ENCODE measurements around a stretch of chr10.

DNA sequence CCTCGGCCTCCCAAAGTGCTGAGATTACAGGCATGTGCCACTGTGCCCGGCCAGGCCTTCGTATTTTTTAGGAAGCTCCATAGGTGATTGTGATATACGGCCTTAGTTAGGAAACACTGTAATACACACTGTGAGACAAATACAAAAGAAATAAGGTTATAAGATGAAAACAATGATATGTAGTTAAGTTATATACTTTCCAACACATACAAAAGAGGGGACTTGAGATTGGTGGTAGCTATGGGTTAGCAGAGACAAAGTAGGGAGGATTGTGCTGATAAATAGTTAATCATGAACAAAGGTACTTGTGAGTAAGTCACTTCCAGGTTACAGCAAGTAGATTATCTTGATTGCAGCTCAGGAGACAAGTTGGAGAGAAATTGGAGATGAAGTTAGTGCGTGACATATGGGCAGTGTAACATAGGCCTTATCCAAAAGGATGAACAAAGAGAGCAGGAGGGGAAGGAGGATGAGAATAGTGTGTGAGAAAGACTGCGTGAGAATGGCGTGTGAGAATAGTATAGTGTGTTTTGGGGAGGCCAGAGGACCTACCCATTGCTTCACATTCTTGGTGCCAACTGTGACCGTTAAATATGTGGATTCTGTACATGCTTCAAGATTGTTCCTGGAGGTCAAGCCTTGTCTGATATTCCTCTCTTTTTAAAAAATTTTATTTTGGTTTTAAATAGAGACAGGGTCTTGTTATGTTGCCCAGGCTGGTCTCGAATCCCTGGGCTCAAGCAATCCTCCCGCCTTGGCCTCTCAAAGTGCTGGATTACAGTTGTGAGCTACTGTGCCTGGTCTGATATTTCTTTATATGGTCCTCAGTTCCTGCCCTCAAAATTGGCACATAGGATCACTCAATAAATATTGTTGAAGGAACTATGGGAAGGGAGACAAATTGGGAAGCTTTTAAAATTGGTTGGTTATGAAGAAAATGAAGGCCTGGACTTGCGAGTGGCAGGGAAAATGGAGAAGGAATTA is 3.0 kb downstream of the VCL start:
- RRBS: no CpG with 5 or more reads among the region's 11 CpGs

- RRBS: no CpG with 5 or more reads among the region's 2 CpGs
Observed at GRCh38 chr10:74070887-74071126, 72.9 kb downstream of the VCL start.

DNA sequence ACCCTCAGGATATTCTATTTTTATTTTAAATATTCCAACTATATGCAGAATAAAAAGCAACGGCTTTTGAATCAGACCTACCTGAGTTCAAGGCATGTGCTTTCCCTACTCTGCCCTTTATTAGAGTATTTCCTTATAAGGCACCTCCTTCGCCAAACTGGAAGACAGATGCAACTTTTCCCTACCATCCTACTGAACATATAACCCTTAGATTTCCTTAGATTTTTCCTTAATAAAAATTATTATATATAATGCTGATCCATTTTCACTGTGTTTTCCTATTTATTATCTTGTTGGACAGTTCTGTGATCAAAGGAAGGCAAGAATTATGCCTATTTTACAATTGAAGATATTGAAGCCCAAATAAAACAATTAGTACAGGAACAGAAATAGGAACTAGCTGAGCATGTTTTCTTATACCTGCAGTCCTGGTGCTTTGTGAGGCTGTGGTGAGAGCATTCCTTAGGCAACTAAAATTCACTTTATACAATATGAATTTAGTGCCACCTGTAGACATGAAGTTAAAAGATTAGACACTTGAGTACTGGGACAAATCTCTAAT is 1.4 kb downstream of the ADK start:
- RRBS: no CpG with 5 or more reads among the region's 2 CpGs

GRCh38 chr10:74190087-74190533 is 39.1 kb downstream of the ADK start:
- RRBS: no CpG with 5 or more reads among the region's 3 CpGs

- RRBS: no CpG with 5 or more reads among the region's 4 CpGs
Observed at GRCh38 chr10:74238311-74238510, 87.2 kb downstream of the ADK start.

DNA sequence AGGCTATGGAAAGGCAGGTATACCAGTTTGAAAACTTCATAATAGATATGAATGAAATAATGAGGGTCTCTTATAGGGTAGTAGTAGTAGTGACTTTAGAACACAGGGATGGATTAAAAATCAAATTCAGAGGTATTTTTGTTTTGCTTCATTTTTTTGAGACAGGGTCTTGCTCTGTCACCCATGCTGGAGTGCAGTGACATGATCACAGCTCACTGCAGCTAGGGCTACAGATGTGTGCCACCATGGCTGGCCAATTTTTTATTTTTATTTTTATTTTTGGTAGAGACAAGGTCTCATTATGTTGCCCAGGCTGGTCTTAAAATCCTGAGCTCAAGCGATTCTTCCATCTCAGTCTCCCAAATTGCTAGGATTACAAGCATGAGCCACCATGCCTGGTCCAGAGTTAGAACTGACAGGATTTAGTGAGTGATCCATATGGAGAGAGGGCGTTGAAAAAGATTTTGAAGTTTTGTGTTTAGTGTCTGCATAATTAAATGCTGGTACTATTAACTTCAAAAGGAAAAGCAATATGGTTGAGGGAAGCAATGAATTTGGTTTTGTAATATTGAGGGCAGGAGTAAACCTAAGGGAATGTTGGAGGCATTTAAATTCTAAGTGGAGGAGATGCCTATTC is 99.7 kb downstream of the ADK start:
- RRBS: no CpG with 5 or more reads among the region's 2 CpGs

DNA sequence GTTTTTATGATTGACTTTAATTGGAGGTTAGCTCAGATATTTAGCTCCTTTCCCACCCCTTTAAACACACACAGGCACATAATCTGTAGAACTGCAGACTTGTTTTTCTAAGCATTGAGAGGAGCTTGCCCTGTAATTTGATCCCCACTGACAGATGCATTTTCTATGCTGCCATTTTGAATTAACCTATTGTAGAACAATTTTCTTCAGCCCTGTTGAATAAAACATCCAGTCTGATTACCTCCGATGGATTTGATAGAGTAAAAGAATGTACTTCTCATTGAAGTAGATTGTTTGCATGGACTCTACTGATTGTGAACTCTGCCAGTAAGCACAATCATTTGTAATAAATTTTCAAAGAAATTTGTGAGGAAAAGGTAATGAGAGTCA is 267.6 kb downstream of the ADK start:
- RRBS: no CpG with 5 or more reads among the region's 1 CpG

DNA sequence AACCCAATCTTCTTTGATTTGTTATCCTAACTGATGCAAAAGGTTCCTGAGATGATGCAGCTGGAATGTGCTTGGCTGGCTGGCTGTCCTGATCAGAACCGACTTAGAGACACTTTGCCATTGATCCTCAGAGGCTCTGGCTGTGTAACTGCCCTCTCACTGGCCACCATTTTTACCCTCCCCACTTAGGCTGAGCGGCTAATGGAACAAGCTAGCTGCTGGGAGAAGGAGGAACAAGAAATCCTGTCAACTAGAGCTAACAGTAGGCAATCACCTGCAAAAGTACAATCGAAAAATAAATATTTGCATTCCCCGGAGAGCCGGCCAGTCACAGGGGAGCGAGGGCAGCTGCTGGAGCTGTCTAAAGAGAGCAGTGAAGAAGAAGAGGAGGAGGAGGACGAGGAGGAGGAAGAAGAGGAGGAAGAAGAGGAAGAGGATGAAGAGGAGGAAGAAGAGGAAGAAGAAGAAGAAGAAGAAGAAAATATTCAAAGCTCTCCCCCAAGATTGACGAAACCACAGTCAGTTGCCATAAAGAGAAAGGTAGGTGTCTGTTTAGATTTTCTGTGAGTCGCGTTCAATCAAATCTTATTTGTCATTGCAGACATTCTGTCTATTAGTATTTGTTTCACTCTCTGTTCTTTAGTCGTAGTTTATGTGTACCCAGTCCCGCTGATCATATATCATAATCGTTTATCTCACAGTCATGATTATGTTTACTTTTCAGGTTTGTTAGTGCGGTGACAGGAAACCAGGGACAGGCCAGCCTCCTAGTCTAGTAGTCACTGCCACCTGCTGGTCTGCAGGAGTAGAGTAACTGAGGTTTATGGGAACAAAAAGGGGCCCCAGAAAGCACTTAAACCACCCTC is 51.5 kb downstream of the DUSP29 start:
- RRBS: no CpG with 5 or more reads among the region's 14 CpGs

DNA sequence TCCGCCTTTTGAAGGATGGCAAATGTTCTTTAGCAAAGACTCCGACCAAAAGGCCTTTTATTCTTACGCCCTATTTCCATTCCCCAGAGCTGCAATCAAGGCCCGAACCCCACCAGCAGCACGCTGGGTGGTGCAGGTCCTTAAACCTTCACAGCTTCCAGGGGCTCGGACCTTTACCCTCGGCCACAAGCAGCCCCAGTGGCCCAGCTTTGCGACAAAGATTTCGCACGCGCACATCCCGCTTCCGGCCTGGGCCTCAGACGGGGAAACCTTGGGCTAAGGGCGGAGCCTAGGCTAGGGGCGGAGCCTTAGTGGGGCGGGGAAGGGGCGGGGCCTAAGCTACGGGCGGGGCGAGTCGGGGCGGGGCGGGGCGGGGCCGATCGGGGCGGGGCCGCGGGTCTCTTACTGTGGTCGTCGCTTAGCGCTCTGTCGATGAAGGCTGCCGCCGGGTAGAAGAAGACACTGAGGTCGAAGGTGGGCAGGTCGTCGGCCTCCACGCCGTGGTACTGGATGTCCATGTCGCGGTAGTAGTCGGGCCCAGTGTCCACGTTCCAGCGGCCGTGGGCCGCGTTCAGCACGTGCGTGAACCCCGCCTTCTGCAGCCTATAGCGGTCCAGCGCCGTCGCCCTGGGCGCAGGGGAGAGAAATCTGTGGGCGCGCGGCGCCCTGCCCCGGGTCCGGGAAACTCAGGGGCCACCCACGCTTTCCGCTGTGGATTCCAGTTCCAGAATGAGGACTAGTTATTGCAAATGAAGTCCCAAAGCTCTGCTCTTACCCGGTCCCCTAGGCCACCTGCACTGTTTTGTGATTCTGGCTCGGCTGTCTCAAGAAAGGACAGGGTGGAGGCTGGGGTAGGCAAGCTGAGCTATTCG is 29.8 kb downstream of the DUSP29 start:
- RRBS: 63% methylated on average over 4 of the region's 68 CpGs

DNA sequence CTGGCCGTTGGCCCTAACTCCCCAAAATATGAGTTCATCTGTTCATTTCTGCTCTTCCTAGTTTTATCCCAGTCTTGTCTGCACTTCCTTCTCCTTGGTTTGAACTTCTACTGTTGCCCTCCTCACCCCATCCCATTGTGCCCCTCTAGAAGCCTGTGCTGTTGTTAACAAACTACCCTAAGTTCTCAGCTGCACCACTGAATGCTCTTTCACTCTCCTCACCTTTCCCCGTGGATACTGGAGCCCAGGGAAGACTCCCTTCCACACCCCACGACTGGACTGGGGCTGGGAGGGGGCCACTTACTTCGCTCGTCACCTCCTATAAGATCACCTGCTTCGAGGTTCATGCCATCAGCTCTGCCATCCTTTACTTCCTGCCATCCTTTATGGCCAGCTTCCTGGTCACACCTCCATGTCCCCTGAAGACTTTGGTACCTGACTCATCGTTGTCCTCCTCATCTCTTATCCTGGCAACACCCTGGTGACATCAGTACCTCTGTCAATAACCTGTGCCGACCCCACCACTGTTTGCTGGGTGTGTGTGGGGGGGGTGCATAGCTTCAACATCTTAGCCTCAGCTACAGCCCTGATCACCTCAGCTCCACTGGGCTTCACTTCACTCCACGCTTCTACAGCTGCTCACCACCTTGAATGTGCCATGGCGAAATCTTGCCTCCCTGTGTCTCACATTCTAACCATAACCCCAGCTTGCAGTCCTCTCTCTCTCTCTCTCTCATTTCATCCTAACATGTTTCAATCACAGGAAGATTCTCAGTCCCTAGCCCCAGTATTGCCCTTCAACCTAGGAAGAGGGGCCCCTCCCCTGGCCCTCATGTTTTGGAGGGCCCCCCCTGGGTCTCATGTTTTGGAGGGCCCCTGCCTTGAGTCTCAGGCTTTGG is 8.7 kb upstream of the VDAC2 start:
- RRBS: no CpG with 5 or more reads among the region's 10 CpGs

DNA sequence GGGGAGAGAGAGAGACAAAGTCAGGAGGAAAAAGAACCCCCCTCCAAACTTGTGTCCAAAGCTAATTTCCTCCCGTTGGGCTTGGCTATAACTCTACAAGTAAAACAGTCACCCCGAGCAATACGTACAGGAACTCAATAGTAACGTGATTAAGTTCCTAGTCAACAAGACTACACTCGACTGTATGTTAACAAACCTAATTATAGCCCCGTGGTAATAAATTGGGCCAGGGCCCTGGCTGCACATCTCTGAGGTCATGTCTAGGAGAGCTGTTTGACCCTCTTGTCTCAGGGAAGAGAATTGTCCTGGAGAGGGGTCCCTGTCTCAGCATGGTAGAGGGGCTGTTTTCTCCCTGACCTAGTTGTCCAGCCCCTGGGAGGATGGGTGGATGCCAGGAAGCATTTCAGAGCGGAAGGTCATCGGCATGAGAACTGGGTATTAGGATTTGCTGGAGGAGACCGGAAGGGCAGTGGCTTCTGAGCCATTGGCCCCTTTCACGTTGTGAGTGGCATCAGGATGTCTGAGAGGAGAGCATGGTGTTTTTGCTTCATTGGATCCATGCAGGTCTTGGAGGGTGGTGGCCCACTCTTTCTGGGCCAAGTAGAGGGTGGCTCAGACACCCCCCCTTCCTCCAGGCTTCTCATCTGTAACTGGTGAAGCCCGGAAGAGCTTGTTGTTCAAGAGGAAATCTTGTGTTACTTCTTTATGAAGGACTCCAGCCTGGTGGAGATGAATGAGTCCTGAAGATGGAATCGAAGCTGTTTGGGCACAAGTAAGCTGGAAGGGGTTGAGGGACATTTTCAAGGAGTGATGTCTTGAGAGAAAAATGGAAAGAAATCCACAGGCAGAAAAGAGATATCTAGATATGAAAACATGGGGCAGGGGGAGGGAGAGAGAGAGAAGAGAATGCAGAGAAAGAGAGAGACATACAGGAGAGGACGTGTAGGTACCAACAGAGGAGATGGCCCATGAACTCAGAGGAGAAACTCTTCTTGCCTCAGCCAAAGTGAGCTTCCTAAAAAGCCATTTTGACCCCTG is 60.4 kb upstream of the COMTD1 start:
- RRBS: no CpG with 5 or more reads among the region's 13 CpGs

DNA sequence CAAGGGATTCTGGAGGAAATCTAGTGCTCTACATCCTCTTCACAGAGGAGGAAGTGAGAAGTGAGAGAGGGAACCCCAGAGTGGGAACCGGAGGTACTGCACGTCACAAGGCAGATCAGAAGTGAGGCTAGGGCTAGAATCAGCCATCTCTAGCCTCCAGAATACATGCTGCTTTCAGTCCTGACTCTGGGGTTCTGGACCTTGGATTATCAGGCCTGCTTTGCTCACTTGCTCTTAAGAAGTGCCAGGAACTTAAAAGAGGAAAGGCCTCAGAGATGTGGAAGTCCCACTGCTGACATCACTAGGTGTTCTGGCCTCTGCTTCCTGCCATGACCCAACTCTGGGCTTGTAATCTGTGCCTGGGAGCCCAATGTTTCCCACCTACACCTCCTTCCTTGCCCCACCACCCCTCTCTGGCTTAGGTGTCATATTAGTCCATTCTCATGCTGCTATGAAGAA is 25.6 kb downstream of the ZNF503 start:
- RRBS: no CpG with 5 or more reads among the region's 2 CpGs

GRCh38 chr10:75606244-75606971 is 175.0 kb downstream of the LRMDA start:
- RRBS: no CpG with 5 or more reads among the region's 5 CpGs

DNA sequence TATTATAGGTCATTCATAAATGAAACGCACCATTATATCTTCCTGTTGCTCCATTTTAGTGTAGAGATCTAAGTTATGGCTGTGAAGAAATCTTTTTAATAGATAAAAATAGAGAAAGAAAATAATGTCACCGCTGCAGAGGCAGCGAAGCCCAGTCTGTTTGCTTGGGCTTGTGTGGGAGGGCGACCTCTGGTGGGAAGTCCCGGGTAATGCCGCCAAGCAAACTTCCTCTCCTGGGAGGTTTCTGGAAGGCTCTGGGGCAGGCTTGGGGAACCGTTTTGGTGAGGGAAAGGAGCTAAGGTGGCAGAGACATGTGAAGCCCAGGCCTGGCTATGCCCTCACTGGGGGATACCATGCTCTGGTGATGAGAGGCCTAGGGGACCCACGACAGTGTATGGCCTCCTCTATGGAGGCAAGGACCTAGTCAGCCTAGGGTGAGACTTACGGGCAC is 604.9 kb downstream of the LRMDA start:
- RRBS: no CpG with 5 or more reads among the region's 9 CpGs

GRCh38 chr10:76139910-76140670 is 708.7 kb downstream of the LRMDA start:
- RRBS: no CpG with 5 or more reads among the region's 3 CpGs

DNA sequence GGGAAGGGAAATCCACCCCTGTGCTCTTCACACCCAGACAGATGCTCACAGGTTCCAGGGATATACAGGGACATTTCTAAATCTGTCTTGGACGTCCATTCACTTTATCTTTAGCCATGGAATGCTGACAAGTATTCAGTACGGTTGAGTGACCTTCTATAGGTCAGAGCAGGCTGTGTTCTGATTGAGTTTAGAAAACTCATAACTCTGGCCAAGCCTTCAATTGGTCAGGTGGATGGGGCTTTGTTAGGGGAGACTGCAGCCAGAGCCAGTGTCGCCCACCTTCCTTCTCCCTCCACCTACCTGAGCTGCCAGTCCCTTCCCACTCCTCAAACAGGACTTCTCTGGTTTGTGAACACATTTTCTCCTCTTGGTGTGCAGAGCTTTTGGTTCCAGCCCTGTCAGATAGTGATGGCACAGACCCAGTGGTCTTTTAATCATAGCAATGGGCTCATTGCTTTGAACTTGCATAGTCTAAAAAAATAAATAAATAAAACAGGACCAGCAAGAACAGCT is 1005.3 kb downstream of the LRMDA start:
- RRBS: no CpG with 5 or more reads among the region's 3 CpGs

GRCh38 chr10:77009636-77010211 is 627.9 kb downstream of the KCNMA1 start:
- RRBS: no CpG with 5 or more reads among the region's 5 CpGs

DNA sequence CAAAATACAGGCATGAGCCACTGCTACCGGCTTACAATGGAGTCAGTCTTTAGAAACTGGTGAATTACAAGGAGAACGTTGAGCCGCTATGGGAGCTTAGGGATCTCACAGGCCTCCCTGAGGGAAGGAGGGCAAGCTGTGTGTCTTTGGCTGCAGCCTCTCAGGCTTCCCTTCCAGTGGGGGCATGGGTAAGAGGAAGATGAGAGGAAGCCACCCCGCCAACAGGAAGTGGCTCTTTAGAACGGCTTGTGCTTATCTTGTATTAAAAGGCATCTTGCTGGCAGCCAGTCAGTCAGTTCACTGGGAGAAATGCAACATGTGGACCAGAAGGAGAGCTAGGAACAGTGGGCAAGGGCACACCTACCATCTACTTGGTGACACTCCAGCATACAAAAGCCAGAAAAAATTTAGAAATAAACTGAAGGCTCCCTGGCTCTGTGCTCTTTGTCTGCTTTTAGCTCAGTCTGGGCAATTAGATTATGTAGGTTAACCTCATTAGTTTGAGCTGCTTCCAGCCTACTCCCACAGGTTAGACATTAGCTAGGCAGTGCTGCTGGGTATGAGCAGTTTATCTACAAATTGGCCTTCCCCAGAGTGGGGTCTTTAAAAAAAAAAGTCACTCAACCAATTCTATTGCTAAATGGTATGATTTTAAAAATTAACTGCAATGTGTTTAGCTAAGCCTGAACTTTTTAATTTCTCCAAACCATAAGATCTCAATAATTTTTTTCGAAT is 595.9 kb downstream of the KCNMA1 start:
- RRBS: no CpG with 5 or more reads among the region's 6 CpGs

DNA sequence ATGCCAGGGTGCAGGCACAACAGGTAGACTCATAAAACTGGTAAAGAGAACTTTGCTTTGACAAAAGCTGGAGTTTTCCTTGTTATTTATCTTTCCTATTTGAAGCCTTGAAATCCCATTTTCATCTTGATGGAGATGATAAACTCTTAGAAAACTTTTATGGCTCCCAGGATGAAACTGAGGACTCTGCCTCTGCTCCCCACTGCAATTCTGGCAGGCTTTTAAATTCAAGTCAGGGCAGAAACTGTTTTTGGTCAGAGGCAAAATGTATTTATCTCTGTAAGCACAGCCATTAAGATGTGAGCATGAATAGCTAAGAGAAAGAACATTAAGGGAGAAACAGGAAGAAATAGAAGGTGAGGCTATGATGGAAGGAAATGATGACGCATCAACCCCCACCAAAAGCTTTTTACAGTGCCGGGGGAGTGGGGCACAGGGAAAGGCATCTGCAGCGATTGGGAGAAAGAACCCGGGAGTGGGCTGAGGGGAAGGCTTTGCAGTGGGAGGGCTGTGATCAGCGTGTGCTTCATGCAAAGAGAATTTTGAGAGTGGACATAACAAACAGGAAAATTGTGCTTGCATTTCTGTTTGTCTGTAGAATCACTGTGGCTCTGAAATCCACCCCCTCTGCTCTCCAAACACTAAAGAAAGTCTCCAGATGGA is 250.9 kb downstream of the KCNMA1 start:
- RRBS: 0% methylated on average over 2 of the region's 5 CpGs

Data from AG04449 (cell line).